Osteoblast (primary cell): ENCODE measurements around the gene CLDN10.

- CAGE, long polyA plus RNA = no peak
- RRBS = 95% methylated on average over 8 of the region's 52 CpGs
Observed at GRCh38 chr13:86792032-86792608, 879.1 kb upstream of the SLITRK5 start.

GRCh38 chr13:86909374-86909731 is 761.8 kb upstream of the SLITRK5 start:
- CAGE, long polyA plus RNA = no peak
- RRBS = no CpG with 5 or more reads among the region's 7 CpGs

DNA sequence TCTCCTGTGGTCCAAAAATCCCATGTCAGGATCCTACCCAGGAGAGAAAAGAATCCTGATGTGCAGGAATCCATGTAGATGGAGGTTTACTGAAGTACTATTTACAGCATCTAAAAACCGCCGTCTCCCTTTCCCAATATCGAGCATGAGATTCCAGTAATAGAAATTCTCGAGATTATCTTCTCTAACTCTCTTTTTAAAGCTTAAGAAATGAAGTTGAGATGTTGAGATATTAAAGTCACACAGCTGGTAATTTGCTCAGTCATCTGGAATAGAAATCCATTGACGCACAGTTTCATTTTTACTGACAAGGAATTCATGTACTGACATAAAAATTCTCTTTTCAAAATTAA is 1690.6 kb upstream of the GPC5 start:
- CAGE, long polyA plus RNA = no peak
- RRBS = no CpG with 5 or more reads among the region's 5 CpGs

GRCh38 chr13:91347782-91348343 is 50.6 kb upstream of the GPC5 start:
- CAGE, long polyA plus RNA = no peak
- RRBS = 1% methylated on average over 51 of the region's 86 CpGs

GRCh38 chr13:91355785-91356602 is 42.4 kb upstream of the GPC5 start:
- CAGE, long polyA plus RNA = no peak
- RRBS = no CpG with 5 or more reads among the region's 5 CpGs

DNA sequence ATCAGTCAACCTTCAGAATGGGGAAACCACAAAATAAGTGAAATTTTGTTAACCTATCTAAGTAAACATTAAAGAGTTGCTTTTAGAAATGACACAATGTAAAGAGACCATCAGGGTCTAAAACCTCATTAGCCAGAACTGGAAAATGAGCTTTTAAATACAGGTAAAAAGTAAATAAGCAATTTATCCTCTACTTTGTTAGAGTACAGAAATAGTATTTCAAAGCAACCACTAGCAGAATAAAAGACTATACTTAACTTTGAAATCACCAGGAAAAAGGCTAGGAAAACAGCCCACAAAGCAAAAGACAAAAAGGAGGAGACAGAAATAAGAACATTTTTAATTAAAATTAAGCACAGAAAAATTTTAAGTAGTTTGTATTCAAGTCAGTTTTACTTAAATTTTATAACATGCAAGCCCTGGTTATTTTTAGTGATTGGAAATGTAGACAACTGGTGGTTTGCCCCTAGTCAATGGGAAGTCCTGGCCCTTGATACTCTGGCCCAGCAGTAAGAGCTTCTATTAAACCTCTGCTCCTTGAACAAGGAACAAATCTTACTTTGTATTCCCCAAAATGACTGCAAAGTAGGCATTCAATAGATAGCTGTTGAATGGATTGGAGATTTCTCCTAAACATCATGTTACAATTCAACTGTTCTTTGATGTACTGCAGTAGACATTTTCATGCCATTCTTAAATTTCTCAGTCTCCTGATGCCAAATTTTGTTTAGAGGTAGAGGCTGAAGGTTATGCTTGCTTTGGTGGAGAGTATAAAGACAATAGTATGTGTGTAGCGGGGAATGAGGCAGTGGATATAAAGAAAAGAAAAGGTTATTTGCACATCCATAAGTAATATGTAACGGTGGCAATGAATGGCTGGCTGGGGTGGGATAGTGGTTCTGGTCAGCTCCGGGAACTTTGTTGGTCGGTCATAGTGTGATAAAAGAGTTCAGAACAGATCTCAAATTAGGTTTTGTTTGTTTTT is 38.3 kb upstream of the GPC5 start:
- CAGE, long polyA plus RNA = no peak
- RRBS = no CpG with 5 or more reads among the region's 4 CpGs

GRCh38 chr13:91609693-91610138 is 211.3 kb downstream of the GPC5 start:
- CAGE, long polyA plus RNA = no peak
- RRBS = no CpG with 5 or more reads among the region's 4 CpGs

GRCh38 chr13:93224428-93225174 is 2.0 kb upstream of the GPC6 start:
- CAGE, long polyA plus RNA = no peak
- RRBS = no CpG with 5 or more reads among the region's 5 CpGs

GRCh38 chr13:94128338-94128815 is 351.1 kb downstream of the DCT start:
- CAGE, long polyA plus RNA = no peak
- RRBS = no CpG with 5 or more reads among the region's 3 CpGs

- CAGE, long polyA plus RNA = no peak
- RRBS = no CpG with 5 or more reads among the region's 6 CpGs
Observed at GRCh38 chr13:94291811-94292535, 187.5 kb downstream of the DCT start.

- CAGE, long polyA plus RNA = no peak
- RRBS = no CpG with 5 or more reads among the region's 7 CpGs
Observed at GRCh38 chr13:94585453-94585803, 10.5 kb downstream of the TGDS start.

DNA sequence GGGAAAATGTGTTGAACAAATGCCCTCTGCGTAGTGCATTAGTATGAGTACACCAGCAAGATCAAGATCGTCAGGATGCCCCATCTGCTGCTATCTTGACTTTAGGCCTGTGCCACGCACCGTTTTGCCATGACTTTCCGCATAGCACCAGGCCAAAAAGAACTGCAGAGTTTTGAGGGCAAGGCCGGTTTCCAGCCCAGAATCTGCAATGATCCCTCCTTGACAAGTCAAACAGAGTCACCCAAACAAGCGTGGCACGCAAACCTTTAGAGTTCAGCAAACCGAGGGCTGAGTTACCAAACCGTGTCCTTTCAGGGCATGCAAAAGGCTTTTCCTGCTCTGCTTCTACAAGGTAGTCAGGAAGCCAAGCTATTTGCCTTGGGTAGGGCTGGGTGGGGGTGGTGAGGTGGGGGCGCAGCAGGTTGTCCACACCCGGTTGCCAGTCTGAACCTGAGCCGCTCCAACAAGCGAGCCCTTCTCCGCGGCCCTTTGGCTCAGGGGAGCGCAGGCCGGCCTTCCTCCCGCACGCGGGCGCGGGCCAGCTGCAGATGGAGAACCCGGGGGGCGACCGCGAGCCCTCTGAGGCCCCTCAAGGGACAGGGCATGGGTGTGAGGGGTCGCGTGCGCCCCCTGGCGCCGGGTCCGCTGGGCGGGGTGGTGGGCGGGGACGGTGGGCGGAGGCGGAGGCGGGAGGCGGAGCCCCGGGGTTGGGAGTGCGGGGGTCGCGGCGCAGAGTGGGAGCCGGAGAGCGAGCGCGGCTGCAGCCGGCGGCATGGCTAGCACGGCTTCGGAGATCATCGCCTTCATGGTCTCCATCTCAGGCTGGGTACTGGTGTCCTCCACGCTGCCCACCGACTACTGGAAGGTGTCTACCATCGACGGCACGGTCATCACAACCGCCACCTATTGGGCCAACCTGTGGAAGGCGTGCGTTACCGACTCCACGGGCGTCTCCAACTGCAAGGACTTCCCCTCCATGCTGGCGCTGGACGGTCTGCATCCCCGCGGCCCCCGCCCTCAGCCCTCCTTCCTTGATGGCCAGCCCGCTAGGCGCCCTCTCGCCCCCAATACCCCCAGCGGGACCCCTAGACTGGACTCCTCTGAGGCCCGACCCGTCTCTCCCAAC is at the start of gene CLDN10:
CLDN10 (plus strand) TSS at position 739 of the 1,126 bp plus-strand sequence.
- CAGE, long polyA plus RNA = no peak
- RRBS = 9% methylated on average over 34 of the region's 76 CpGs

- CAGE, long polyA plus RNA = no peak
- RRBS = 3% methylated on average over 20 of the region's 71 CpGs
Observed at GRCh38 chr13:96091007-96091861, 1.3 kb downstream of the HS6ST3 start.

GRCh38 chr13:97225430-97226445 is 3.6 kb downstream of the MBNL2 start:
- CAGE, long polyA plus RNA = no peak
- RRBS = 58% methylated on average over 3 of the region's 14 CpGs

DNA sequence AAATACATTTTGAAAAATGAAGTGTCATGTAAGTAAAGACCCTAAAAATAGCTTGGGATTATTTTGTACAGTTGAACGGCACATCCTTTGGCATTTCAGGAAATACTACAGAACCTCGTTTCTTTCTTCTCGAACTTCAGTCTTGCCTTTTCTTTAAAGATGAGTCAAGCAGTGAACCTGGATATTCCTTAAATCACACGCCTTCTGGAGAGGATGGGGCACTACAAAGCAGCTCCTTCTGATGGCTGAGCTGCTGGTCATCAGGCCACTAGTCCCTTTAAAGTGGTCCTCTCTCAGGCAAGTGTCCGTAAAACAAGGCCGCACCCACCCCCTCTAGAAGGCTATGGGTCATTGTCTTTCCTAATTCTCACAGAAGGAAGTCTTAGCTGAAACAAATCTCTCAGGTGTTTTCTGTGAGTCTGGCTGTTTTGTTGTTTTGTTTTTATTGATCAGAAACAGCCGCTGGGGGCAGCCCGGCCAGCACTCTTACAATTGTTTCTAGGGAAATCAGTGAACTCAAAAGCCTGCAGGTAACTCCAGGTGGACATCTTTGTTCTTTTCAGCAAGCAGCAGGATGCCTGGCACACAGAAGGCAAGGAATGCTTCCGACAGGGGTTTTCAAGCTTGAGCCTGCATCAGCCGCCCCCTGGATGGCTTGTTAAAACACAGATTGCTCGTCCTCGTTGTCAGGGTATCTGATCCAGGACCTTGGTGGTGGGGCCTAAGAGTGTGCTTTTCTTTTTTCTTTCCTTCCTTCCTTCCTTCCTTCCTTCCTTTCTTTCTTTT is 45.4 kb downstream of the MBNL2 start:
- CAGE, long polyA plus RNA = no peak
- RRBS = no CpG with 5 or more reads among the region's 12 CpGs

DNA sequence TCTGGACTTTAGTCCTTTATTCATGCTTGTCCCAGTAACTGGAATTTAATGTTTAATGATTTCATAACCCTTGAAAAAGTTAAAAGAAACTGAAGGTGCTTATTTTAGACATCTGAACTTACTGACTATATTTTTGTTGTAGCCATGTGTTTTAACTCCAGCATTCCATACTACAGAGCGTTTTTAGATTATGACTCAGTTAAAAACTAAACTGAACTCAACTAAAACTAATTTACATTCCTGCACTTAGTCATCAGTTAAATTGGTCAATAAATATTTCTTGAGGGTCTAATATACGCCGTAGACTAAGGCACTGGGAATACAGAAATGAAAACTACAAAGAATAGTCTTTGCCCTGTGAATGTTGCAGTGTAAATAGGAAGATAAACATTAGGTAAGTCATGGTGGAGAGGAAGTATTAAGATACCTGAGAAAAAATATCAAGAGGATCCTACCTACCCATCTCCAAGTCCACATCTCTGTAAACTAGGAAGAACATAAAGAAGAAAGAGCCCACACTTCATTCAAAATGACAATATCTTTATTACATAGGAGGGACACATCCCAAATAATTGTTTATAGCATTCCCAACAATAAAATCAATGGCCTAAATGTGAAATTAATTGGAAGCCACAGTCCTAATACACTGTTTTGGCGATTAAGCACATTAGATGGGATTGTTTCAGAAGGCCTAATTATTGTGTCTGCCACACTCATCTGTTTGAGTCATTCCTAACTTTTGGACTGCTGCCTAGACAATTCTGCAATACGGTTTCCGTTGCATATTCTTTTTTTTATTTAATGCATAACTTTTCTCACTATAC is 52.8 kb downstream of the MBNL2 start:
- CAGE, long polyA plus RNA = no peak
- RRBS = no CpG with 5 or more reads among the region's 6 CpGs

DNA sequence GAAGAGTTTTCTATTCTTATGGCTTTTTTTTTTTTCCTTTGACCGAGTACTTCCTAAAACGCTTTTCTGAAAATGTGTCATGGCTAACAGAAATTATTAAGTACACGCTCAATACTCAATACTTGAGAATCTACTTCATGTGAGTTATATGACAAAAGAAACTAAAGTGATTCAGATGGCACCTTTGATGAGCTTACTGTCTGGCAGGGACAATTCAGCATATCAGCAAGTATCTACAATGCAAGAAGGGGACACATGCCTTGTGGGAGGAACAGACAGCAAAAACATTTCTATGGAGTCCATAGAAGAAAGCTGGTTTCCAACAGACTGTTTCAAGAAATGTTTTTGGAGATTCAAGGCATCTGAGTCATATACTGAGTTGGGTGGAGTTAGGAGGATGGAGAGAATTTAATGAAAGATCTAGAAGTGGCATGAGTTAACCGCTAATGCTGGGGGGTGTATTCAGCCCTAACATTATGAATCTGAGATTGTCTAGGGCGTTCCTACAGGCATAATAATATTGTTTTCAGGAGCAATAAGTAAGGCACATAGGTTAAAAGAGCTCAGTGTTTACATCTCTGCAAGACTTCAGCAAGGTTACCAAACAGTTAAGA is 54.8 kb downstream of the MBNL2 start:
- CAGE, long polyA plus RNA = no peak
- RRBS = no CpG with 5 or more reads among the region's 5 CpGs

DNA sequence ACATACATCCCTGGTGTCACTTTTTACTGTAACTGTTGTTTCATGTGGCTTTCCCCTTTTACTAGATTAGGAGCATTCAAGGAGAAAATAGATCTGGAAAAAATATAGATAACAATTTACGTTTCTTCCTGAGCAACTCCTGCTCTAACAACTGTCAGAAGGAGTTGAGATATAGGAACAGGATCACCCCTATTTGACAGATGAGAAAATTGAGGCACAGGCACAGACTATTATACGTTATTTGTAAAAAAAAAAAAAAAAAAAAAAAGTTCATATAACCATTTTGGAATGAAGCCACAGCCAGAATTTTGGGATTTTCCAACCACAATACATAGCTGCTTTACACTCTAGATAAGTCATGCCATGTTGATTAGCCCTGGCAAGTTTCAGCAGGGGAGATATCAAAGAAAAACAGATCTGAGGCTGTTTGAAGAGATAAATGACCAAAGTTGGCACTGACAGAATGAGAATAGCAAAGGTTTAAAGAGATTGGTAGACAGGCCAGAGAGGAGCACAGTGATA is 105.2 kb downstream of the MBNL2 start:
- CAGE, long polyA plus RNA = no peak
- RRBS = no CpG with 5 or more reads among the region's 2 CpGs

- CAGE, long polyA plus RNA = no peak
- RRBS = no CpG with 5 or more reads among the region's 21 CpGs
Observed at GRCh38 chr13:97339086-97340023, 94.6 kb upstream of the RAP2A start.

DNA sequence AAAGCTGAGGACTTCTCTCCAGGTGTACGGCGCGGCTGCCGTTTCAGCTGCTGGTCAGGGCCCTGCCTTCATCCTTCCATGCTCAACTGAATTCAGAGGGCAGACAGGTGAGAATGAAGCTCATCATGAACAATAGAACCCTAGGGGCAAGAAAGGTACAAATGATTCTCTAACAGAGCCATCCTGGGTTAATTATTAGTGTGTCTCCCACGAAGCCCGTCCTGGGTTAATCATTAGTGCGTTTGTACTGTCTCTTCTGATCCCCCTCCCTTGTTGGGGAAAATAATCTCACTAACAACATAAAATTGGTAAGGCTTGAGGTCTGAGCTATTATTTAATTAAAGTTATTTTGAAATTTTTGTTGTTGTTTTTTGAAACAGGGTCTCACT is 80.1 kb downstream of the IPO5 start:
- CAGE, long polyA plus RNA = no peak
- RRBS = no CpG with 5 or more reads among the region's 7 CpGs